ENCODE measurements around the gene CTNNA2.

GRCh38 chr2:74462426-74463009 is 2.7 kb downstream of the MOGS start:
- PRO-cap, 3 experiments = no peak in any of the 3 experiments
- RRBS = 76% methylated on average over 2 of the region's 12 CpGs

DNA sequence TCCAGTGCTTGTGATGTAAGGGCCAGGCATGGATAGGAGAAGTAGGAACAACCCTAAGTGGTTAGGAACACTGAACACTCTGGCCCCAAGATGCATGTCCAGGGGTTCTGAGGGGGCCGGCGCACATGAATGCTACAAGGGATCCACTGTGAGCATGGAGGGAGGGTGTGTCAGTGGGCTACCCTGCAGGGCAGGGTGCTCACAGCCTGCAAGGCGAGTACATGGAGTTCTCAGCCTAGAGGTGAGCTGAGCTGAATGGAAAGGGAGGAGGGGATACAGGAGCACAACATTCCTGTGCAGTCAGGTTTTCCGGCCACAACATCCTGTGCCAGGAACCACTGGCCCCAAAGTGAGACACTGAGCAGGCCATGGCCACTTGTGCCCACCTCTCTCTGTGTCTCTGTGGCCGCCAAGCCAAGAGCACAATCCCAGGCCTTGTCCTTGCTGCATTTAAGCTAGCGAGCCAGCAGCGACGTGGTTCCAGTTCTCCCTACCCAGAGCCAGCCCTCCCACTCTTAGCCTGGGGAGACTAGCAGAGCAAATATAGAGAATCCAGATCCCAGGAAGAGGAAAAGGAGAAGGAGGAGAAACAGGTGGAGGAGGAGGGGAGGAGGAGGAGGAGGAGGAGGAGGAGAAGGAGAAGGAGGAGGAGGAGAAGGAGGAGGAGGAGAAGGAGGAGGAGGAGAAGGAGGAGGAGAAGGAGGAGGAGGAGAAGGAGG is 6.1 kb downstream of the DOK1 start:
- PRO-cap, 3 experiments = peak in 1 of 3 experiments; most common minus-strand start position 517 of the sequence (in 1)
- RRBS = no CpG with 5 or more reads among the region's 8 CpGs

DNA sequence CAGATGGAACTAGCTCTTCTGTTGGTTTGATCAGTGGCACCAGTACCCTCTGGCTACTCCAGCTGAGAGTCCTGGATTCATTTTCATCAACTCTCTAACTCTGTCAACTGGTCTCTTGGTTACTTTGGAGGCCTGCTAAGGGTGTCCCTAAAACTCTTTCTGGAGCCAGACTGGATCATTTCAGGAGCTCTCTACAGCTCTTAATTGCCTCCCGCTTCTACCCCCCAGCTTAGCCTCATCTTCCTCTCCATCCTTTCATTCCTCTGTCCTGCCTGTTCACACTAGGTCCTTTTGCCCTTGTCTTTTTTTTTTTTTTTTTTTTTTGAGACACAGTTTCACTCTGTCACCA is 3.4 kb downstream of the HK2 start:
- PRO-cap, 3 experiments = no peak in any of the 3 experiments
- RRBS = no CpG with 5 or more reads among the region's 1 CpG

DNA sequence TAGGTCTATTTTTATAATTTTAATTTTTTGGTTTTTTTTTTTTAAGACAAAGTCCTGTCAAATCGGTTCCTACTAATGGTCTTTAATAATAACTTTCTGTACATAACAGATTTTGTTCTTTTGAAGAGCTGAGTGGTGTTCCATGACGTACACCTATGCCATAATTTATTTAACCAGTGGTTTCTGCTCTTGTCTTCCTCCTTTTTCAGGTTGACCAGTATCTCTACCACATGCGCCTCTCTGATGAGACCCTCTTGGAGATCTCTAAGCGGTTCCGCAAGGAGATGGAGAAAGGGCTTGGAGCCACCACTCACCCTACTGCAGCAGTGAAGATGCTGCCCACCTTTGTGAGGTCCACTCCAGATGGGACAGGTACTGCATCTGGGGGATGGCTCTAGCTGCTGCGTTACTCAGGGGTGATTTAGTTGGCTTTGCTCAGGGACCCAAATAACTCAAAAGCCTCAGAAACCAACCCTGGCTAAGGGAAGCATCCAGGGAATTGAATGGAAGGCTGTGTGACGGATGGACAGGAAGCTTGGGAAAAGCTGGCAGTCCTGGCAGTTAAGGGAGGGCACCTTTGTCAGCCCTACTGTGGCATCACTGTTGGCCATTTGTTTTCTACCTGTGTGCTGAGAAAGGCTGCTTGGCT is 20.3 kb downstream of the HK2 start:
- PRO-cap, 3 experiments = no peak in any of the 3 experiments
- RRBS = no CpG with 5 or more reads among the region's 7 CpGs

GRCh38 chr2:74862078-74862922 is 28.4 kb downstream of the HK2 start:
- PRO-cap, 3 experiments = no peak in any of the 3 experiments
- RRBS = no CpG with 5 or more reads among the region's 15 CpGs

GRCh38 chr2:74869296-74870006 is 35.5 kb downstream of the HK2 start:
- PRO-cap, 3 experiments = no peak in any of the 3 experiments
- RRBS = no CpG with 5 or more reads among the region's 8 CpGs

DNA sequence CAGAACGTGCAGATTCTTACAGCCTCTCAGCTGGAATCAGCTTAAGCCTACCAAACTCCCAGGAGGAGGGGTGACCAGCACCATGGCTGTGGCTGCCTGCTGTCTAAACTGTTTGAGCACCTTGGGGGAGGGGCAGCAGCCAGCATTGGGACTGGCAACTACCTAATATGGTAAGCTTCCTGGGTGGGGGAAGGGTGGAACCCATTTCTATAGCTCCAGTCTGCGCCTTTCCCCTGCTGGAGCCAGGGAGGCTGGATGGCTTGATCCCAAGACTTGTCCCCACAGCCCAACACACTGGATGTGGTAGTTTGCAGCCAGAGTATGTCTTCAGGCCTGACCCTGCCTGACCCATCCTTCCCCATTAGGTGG is 10.7 kb upstream of the POLE4 start:
- PRO-cap, 3 experiments = no peak in any of the 3 experiments
- RRBS = no CpG with 5 or more reads among the region's 2 CpGs

DNA sequence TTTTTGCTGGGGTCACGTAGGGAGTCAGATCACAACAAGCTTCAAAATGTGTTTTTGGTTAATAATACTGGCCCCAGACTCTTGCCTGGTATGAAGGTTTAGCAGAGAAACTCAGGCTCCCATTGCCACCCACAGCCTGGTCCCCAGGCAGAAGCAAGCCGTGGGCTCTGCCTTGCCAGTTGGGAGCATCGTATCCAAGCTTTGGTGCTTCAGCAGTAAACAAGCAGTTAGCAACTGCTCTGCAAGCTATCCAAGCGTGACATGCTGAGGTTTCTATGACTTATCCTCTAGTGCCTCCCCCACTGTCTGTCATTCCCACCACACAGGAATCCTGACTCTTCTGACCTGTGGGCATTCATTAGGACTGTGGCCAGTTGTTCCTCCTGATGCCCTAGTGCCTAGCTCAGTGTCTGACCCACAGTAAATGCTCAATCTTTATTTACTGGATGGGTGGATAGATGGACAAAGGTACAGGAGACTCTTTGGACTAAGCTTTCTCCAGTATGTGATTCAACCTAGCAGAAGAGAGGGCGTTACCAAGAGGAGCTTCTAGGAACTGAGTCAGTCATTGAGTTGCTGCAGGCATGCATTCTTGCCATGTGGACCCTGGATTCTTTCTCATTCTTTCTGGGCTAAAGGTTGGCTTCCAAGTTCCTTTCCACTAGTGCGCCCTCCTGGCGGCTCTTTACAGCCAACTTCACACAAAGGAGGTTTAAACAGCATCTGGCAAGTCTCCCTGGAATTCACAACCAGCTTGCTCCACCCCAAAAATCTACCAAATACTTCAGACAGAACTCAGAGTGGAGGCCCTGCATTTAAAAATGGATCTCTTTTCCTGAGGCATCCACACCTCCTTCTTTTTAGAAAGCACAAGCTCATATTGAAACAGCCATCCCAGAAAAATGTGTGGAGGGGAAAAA is 40.6 kb upstream of the MRPL19 start:
- PRO-cap, 3 experiments = no peak in any of the 3 experiments
- RRBS = no CpG with 5 or more reads among the region's 7 CpGs

DNA sequence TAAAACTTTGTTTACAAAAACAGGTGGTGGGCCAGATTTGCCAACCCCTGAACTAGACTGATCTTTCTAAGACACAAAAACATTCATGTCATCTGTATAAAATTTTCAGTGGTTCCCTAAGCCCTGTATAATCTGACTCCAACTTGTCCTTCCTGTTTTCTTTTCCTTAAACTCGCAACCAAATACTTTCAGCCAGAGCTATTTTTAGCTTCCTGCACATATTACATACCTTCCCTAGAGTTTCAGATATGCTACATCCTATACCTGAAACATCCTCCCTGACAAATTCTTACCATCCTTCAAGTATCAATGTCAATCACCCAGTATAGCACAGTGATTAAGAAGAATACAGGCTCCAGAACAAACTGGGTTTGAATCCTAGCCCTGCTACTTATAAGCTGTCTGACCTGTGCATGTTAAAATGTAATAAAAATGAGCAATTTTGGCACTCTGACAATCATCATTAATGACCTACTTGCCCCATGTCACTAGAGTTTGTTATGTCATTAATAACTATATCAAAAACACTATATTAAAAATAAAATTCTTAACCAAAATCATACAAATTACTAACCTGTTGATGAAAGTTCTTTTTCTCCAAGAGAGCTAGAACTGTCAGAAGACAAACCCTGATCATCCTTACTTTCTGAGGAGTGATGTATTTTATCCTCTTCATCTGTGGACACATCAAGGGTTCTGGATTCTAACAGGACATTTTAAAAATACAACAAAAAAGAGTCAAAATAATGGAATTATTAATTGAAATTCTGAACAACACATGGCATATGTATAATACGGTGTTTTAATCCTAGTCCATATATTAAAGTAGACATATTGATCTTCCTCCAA is 4.5 kb downstream of the GCFC2 start:
- PRO-cap, 3 experiments = no peak in any of the 3 experiments
- RRBS = no CpG with 5 or more reads among the region's 2 CpGs

DNA sequence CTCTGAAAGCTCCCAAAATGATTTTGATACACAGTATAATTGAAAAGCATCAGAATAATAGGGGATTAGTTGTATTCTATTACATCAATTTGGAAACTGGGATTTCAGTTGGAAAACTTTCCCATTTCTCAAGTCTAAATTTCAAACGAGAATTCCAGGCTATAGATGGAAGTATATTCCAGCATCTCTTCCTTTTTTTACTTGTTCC is 326.9 kb upstream of the GCFC2 start:
- PRO-cap, 3 experiments = no peak in any of the 3 experiments
- RRBS = no CpG with 5 or more reads among the region's 1 CpG

- PRO-cap, 3 experiments = no peak in any of the 3 experiments
- RRBS = no CpG with 5 or more reads among the region's 2 CpGs
These were observed 418.9 kb downstream of the LRRTM4 start for GRCh38 chr2:77103319-77103698.

DNA sequence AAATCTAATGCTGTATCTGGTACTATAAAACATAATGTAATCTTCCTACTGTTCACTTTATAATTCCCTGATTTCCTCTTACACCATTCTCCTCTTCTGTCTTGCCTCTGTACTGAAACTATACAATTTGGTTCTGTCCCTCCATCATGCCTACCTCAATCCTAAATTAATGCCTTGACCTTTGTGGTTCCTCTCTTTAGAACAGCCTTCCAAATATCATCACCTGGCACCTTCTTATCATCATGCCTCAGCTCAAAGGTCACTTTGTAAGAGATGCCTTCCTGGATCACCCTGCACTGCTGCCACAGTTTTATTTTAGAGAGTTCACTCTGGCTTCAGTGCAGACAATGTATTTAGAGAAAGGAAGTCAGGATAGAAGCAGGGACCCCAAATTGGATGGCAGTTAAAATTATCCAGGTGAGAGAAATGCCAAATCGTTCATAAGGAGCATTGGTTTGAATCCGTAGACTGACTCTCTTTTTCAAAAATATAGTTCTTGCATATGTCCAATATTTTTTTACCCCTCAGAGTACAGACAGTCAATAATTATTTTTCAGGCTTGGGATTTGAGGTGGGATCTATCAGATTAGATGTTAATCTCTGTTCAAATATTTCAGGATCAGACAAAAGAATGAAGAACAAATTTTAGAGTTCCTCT is 64.4 kb downstream of the LRRTM4 start:
- PRO-cap, 3 experiments = no peak in any of the 3 experiments
- RRBS = no CpG with 5 or more reads among the region's 2 CpGs

GRCh38 chr2:77954669-77955255 is 432.6 kb upstream of the LRRTM4 start:
- PRO-cap, 3 experiments = no peak in any of the 3 experiments
- RRBS = no CpG with 5 or more reads among the region's 22 CpGs

- PRO-cap, 3 experiments = no peak in any of the 3 experiments
- RRBS = 2% methylated on average over 10 of the region's 91 CpGs
These were observed at the start of gene CTNNA2 for GRCh38 chr2:79512468-79513709. Gene CTNNA2, plus strand, starts transcription at chr2:79513051.

DNA sequence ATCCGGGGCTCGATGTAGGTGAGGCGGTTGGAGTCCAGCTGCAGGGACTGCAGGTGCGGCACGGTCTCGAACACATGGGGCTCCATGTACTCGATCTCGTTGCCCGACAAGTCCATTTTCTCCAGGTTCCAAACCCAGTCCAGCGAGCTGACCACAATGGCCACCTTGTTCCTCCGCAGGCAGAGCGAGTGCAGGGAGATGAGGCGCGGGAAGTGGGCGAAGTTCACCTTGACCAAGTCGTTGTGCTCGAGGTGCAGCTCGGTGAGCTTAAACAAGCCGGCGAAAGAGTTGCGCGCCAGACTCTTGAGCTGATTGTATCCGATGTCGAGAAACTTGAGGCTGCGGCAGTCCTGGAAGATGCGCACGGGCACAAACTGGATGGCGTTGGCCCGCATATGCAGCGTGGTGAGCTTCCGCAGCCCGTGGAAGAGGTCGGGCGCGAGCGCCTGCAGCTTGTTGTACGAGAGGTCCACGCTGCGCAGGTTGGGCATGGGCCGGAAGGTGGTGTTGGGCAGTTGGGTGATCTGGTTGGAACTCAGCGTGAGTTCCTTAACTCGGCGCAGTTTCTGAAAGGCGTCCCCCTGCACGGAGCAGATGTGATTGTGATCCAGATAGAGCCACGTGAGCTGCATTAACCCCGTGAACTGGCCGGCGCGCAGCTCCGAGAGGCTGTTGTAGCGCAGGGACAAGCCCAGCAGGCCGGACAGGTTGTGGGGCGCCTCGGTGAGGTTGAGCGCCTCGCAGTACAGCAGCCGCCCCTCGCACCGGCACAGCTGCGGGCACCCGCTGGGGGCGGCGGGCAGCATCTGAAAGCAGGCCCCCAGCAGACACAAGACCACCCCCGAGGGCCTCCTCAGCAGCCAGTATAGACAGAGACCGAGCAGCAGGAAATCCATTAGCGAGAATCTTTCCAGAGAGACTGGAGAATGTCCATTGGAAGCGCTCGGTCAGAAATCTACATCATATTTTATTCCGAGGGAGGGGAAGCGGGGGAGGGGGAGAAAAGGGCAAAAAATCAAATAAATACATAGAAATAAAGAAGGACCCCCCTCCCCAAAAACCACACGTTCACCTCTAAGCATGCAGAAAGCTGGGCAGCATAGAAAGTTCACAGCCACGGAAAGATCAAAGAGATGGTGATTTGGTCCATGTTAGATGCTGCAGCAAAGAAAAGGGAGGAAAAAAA is 1.2 kb downstream of the LRRTM1 start:
- PRO-cap, 3 experiments = no peak in any of the 3 experiments
- RRBS = 3% methylated on average over 13 of the region's 73 CpGs

- PRO-cap, 3 experiments = no peak in any of the 3 experiments
- RRBS = no CpG with 5 or more reads among the region's 35 CpGs
These were observed 1176.7 kb upstream of the LRRTM1 start for GRCh38 chr2:81481127-81481874.

- PRO-cap, 3 experiments = no peak in any of the 3 experiments
- RRBS = no CpG with 5 or more reads among the region's 5 CpGs
These were observed 1679.0 kb downstream of the SUCLG1 start for GRCh38 chr2:82780108-82780477.

- PRO-cap, 3 experiments = no peak in any of the 3 experiments
- RRBS = 8% methylated on average over 14 of the region's 35 CpGs
These were observed 20.3 kb downstream of the TMSB10 start for GRCh38 chr2:84925541-84926409.

DNA sequence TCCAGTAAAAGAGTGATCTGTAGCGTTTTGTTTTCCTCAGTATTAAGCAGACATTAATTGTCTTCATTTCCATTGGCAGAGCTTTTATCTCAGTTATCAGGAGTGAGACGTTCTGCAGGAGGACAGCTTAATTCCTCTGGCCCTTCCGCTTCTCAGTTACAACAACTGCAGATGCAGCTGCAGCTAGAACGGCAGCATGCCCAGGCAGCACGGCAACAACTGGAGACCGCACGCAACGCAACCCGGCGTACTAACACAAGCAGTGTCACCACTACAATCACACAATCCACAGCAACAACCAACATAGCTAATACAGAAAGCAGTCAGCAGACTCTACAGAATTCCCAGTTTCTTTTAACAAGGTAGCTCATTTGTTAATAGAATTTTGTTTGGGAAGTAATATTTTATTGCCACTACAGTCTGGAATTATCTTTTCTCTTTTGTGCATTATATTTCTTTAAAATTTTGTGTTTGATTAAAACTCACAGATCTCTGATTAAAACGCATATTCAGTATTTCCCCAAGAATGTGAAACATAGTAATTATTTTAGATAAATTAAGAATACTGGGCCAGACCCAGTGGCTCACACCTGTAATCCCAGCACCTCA is 78.4 kb downstream of the KCMF1 start:
- PRO-cap, 3 experiments = no peak in any of the 3 experiments
- RRBS = no CpG with 5 or more reads among the region's 11 CpGs

DNA sequence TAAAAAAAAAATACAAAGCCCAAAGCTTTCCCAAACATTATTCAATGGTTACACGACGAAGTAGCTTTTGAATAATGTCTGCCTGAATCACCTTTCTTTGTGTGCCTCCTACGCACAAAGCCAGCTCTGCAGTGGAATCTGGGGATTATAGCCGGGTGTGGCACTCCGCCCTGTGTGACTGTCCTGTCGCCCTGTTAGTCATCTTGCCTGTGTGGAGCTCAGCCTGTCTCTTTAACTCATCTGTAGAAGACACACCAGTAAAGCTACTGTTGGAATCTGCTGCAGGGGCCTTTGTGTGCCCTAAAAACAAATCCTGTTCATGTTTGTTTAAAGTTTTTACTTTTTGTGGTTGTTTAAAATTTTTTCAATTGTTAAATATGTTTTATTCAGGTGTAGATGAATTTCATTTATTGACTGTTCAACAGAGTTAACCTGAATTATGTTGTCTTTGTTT is 79.3 kb upstream of the TCF7L1 start:
- PRO-cap, 3 experiments = no peak in any of the 3 experiments
- RRBS = no CpG with 5 or more reads among the region's 6 CpGs

Data from breast (tissue), 4 donors.